Natural killer cell (primary cell): ENCODE measurements around a stretch of chr6.

- PRO-cap: no peak
These were observed 33.5 kb downstream of the CD83 start for GRCh38 chr6:14151020-14151584.

DNA sequence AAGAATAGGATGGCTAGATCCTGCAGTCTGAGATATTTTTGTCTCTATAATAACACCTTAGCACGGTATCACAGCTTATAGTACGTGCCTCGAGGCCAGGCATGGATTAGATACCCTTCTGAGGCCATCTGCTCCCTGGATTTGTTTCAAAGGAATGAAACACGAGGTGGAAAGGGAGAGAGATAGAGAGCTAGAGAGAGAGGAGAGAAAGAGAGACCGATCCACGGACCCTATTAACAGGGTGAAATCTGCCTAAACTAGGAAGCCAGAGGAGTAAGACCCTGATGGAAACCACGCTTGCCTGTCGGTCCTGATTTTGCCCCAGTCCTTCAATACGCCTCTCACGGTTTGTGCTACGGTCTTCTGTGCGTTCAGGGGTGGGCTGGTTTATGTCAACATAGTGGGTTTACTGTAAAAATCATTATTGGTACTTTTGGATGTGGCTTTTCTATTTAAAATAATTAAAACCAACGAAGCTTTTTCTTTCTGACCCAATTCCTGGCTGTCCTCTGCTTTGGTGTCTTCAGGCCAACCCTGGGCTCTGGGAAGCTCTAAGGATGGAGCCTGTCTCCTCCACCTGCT lies 92.6 kb downstream of the CD83 start:
- PRO-cap: no peak

- PRO-cap: no peak
These were observed 159.4 kb downstream of the CD83 start for GRCh38 chr6:14276830-14277455.

DNA sequence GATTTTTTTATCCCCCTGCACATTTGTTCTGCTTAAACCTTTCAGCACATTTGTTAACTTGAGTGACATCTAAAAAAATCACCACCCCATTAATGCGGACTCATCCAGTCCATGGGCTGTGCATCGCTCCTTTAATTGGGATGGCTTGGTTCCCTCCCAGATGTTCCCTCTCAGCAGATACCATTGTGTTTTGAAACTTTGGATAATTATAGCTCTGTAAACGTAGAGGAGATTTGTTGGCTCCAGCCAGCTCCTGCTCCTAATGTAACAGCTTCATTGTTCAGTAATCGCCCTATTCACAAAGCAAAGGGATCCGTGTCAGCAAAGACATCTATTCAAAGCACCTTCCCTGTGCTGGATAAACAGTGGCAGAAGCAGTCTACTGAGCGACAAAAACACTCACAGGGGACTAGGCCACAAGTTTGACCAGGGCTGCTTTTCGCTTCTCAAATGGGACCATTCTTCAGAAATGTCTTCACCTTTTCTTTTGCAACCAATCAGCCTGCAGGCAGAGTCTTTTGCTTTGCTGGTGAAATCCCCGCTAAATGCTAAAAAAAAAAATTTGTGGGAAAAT lies 323.9 kb downstream of the CD83 start:
- PRO-cap: no peak

GRCh38 chr6:14790098-14790461 lies 455.8 kb upstream of the JARID2 start:
- PRO-cap: no peak

DNA sequence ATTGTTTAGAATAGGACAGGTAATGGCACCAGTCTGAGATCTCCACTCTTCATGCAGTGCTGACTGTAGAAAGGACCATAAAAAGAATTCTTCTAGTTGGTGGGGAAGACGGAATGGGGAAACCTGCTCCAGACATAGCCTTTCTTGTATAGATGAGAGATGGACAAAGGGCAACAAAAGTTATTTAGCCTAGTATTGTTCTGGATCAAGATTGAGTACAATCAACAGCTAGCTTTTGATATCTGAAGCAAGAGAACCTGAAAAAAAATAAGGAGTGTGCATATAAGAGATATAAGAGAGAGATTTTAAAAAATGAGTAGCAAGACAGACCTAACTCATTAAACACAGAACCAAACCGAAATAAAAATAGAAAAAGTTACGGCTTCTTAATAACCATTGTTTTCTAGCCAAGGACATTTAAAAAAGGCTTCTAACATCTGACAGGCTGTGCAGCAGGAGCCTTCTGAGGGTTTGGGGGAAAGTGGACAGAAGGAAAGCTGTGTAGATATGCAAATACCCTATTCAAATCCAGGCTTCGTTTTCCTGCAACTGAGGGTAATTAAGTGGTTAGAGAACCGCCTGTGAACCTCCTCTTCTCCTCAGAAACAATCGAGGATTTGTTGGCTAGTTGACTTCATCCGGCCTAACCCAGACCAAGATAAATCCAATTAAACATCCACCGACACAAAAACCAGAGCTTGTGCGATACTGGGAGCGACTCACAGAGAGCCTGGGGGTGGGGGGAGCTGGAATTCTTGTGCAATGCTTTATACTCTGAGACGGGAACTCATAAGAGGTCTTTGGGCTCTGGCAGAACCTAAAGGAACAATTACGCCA lies 430.0 kb upstream of the JARID2 start:
- PRO-cap: no peak

GRCh38 chr6:15107008-15107702 lies 138.7 kb upstream of the JARID2 start:
- PRO-cap: no peak

GRCh38 chr6:15148140-15148814 lies 97.6 kb upstream of the JARID2 start:
- PRO-cap: no peak

DNA sequence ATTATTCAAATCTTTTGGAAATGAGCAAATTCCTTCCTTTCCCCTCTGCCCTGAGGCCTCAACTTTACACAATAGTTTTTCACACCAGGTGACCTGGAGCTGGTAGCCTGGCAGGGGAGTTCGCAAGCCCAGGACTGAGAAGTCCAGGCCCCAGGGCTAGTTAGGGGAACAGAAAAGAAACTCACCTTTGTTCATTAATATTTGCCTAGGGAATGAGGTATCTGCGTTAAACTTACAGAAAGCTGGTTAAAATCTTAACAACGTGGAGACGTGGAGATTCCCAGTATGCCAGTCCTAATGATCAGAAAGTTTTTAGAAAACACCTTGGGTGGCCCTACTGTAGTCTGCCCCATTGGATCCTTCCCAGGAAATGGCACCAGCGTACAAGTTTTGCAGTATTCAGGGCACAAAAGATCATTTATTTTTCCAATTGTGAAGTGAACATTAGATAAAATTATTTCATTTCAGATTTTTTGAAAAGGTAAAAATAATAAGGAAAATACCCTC lies 2.4 kb upstream of the JARID2 start:
- PRO-cap: no peak

DNA sequence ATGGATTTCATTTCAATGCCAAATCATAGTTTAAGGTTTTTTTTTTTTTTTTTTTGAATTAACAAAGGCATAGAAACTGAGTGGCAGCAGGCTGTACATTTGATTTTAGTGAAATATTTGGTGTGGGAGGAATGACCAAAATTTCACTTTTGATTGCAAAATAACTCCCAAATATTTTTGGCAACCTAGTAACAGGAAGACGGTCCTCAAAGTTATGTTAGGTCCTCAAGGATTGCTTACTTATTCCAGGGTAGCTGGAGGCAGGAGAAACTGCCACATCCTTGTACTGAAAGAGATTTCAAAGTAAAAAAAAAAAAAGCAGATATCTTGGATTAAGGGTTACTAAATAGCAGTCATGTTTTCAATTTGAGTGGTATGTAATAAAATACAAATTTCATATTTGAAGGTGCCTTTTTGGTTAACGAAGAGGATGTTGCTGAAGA lies 104.8 kb downstream of the JARID2 start:
- PRO-cap: no peak

DNA sequence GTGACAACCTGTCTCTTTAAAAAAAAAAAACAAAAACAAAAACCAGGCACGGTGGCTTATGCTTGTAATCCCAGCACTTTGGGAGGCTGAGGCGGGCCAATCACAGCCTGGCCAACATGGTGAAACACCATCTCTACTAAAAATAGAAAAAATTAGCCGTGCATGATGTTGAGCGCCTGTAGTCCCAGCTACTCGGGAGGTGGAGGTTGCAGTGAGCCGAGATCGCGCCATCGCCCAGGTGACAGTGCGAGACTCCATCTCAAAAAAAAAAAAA lies 147.2 kb downstream of the DTNBP1 start:
- PRO-cap: no peak

GRCh38 chr6:15661849-15662181 lies 1.0 kb downstream of the DTNBP1 start:
- PRO-cap: no peak

- PRO-cap: no peak
These were observed 227.5 kb upstream of the MYLIP start for GRCh38 chr6:15900991-15902171.

DNA sequence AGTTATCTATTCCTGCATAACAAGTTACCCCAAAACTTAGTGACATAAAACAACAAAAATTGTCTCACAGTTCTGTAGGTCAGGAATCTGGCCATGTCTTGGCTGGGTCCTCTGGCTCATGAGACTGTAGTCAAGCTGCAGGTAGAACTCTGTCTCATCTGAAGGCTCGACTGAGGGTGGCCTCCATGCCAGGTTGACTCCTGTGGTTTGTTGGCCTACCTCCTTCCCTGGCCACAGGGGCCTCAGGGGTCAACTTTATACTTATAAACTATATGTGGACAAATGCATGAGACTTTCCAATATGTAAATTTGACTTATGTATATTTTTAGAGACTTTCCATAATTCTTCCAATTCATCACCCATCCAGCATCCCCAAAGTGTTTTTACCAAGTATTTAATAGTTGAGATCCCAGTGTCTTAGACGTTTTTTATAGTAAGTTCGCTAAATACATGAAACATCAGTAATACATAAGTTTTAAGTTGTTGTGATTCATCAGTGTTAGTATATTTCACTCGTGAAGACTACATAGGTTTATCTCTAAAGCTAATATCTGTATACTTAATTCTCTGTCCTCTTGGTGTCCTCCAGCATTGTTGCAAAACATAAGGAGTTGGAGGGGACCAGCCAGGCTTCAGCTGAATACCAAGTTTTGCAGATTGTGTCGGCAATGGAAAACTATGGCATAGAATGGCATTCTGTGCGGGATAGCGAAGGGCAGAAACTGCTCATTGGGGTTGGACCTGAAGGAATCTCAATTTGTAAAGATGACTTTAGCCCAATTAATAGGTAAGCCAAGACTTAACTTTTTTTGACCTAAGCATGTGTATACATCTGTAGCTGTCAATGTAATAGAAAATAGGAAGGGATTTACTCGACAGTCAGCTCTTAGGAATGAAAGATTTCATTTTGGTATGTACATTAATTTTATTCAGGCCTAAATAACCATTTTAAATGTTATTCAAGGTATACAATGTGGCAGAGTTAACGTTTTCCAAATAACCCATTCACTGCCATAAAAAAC lies 13.9 kb downstream of the MYLIP start:
- PRO-cap: no peak

GRCh38 chr6:16540921-16541315 lies 220.3 kb downstream of the ATXN1 start:
- PRO-cap: no peak

DNA sequence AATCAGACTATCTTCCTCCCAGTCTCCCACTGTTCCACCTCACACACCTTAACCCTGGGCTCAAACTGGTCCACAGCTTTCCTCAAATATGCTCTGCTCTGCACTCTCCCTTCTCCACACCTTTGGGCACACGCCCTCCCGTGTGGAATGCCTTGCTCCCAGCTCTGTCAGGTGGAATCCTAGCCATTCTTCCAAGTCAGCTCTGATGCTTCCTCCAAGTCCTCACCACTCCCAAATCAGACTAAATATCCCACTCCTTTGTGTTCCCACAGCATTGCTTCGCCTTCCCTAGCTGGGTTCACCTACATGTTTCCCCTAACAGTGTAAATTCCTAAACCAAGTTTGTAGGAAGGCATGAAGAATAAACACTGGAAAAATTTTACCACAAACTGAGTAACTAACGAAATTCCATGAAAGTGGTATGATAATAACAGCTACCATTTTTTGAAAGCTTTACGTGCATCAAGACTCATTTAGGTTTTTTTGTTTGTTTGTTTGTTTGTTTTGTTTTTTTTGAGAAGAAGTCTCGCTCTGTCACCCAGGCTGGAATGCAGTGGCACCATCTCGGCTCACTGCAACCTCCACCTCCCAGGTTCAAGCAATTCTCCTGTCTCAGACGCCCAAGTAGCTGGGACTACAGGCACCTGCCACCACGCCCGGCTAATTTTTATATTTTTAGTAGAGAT lies 114.6 kb downstream of the ATXN1 start:
- PRO-cap: no peak

DNA sequence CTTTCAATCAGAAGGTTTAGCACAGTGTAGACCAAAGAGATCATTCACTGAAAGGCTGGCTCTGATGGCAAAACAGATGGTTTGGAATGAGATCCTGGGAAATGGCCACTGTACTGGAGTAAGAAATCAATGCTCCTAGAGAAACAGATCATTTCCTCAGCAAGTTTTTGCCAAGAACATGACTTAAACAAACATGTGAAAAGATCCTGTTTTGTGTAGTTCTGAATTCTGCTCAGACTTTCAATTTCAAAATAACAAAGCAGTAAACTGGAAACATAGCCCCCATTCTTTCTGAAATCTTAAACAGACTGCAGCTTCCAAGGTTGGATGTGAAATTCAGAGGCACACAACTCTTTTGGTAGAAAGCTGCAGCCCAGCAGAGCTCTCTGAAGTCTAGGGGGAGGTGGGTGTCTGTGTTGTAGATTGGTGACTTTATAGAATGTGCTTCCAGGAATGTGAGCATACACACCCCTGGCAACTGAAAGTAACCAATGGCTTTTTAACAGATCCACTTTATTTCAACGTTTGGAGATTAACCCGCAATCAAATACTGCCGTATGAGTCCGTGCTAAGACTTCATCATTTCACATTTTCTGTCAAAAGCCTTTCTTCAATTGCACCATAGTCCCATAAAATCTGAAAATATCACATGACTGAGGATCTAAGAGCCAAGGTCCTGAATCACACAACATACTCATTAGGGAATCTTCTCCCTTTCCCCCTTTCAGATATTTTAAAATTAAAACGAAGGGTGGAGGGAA lies 86.4 kb downstream of the ATXN1 start:
- PRO-cap: no peak

- PRO-cap: no peak
These were observed 2.8 kb downstream of the ATXN1 start for GRCh38 chr6:16758362-16758930.

GRCh38 chr6:16787221-16787793 lies 26.0 kb upstream of the ATXN1 start:
- PRO-cap: no peak

DNA sequence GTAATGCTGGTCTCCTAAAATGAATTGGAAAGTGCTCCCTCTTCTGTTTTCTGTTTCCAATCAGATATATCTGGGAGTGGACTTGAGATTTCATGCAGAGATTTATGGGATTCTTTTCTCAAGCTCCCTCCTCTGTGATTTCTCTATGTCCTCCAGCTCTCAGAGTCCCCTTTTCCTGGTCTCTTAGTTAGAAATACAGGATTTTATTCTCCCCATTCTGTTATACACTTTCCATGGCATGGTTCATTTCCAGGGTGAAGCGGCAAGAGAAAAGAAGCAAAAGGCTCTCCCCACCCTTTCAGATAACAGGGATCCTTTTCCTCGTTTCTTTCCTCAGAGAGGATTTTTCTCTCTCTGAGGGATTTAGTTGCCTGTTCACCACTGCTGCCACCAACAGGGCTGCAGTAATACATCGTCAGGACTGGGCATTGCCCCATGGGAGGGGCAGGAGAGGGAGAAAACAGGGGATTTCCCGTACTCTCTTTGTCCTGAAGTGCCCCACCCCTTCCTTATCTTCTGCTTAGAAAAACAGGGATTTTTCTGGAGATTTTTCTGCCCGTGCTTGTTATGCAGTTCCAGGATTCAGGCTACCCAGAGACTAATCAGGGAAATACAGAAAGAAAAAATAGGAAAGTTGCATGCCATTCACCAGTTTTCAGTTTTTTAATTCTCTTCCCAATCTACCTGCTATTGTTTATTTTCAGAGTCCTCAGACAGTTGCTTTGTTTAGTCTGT lies 59.1 kb upstream of the STMND1 start:
- PRO-cap: no peak